Non-pigmented ciliary epithelial cell (primary cell): ENCODE measurements around a stretch of chr5.

GRCh38 chr5:32537330-32537972 is 47.9 kb upstream of the SUB1 start:
- RRBS: no CpG with 5 or more reads among the region's 6 CpGs

- RRBS: no CpG with 5 or more reads among the region's 9 CpGs
Observed at GRCh38 chr5:32603968-32605037, 18.9 kb downstream of the SUB1 start.

- RRBS: no CpG with 5 or more reads among the region's 10 CpGs
Observed at GRCh38 chr5:33441505-33441951, 763 bp downstream of the TARS1 start.

DNA sequence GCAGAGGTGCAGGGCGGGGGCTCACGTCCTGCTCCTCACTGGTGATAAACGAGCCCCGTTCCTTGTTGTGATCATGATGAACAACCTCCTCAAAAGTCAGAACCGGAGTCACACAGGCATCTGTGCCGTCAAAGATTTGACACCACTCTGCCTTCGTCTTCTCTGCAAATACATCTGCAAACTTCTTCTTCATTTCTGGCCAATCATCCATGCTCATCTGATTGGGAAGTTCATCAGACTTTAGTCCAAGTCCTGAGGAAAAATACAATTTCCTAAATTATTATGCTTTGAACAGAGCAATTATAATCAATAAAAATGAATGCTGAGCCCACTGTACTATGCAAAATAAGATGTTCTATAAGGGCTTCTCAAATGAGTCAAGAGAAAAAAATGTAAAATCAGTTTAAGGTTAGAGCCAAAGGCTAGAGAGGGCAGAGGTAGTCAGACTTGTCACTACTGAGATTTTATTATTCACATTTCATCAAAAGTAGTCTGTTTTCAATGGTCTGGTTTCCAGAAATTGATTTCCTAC is 4.8 kb upstream of the SLC45A2 start:
- RRBS: no CpG with 5 or more reads among the region's 7 CpGs

DNA sequence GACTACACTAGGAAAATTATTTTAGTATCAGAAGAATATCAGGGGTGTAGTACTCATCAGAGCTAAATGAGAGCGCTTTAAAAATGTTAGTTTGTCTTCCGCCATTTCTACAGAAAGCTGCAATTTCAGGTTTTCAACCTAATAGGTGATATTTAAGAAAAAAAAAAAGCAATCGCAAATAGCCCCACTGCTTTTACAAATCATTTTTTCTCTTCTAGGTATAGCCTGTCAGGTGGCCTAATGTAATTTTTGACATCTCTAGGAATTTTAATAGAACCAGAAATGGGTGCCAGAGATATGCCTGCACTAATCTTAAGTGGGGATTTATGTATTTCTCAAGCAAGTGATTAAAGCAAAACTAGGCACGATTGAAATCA is 746 bp upstream of the AMACR start:
- RRBS: no CpG with 5 or more reads among the region's 4 CpGs

GRCh38 chr5:34165230-34165745 is 122.3 kb upstream of the C1QTNF3 start:
- RRBS: no CpG with 5 or more reads among the region's 5 CpGs

DNA sequence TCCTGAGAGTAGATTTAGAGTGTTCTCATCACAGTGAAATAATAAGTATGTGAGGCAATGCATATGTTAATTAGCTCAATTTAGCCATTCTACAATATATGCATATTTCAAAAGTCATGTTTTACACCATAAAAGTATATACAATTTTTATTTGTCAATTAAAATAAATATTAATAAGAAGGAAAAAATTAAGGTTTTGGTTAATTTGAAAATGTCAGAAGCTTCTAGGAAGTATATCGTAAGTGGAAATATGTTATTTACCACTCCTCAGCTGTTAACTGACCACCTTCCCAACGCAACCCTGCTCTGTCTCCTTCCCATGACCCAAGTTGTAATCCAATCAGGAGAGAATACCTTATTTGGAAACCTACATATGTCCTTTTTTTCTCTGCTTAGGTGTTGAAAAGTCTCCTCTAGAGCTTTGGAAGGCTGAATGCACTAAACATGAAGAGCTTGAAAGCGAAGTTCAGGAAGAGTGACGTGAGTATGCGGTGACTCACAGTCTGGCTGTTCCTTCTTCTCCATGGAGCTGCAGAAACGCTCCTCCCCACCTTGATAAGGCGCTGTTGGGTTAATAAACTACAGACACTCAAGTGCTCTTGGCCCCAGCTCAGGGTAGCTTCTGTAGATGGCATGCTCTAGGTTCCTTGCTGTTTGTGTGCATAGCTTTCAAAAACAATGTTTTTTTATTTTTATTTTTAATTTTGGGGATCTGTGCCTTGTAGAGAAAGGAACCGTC is 30.5 kb downstream of the RAI14 start:
- RRBS: no CpG with 5 or more reads among the region's 8 CpGs

GRCh38 chr5:34866729-34867619 is 28.0 kb downstream of the TTC23L start:
- RRBS: no CpG with 5 or more reads among the region's 6 CpGs

- RRBS: no CpG with 5 or more reads among the region's 5 CpGs
Observed at GRCh38 chr5:34911287-34911972, 3.9 kb downstream of the RAD1 start.

DNA sequence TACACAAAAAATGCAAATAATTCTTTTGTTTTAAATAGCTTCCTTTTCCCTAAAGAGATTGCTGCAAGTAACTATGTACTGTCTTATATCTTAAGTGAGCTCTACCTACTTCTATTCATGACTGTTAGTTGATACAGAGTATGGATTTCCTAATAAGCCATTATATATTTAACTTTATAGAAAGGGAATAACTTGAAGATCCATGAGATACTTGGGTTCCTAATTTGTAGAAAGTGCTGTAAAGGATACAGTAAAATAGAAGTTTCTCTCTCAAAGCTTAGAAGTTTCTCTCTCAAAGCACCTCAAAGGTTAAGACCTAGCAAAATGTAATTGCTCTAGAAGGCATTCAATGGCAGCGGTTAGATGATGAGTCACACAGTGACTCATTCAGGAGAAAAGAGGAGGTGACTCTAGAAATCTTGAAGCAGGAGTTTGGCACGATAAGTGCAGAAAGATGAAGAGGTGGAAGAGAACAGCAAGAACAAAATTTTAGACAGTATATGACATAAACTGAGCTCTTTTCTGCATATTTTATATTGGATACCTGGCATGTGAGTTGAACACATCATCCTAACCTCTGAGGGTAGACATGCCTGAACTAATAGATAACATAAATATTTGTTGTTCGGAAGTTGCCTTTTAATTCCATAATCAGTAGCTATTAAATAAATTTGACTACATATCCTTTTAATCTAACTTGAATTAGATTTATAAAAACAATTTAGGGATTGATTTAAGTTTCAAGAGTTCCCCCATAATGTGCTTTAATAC is 5.4 kb upstream of the DNAJC21 start:
- RRBS: no CpG with 5 or more reads among the region's 3 CpGs

GRCh38 chr5:35197997-35198504 is 32.2 kb downstream of the PRLR start:
- RRBS: no CpG with 5 or more reads among the region's 6 CpGs

DNA sequence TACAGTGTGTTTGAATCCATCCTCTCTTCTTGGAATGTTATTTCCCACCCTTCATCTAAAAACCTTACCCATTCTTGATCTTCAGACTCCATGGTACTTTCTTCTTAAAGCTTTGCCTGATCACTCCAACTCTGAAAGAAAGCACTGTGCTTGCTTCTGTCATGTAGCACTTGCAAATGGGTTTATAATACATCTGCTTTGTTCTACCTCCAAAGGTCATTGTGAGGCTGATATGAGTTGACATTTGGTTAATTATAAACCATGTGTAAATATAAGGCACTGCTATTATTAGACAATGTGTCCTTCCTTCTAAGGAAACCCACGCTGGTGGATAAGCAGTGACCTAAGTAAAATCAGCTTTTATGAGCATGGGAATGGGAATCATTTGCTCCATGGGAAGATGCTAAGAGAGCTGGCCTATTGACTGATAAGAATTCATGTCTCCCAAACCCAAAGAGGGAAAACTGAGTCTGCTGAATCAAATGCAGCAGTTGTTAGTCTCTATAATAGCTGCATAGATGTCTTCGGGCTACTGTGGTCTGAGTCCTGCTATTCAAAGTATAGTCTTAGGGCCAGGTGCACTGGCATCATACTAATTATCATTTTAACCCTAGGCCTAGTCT is 7.6 kb upstream of the PRLR start:
- RRBS: no CpG with 5 or more reads among the region's 2 CpGs

GRCh38 chr5:35247252-35248128 is 17.2 kb upstream of the PRLR start:
- RRBS: no CpG with 5 or more reads among the region's 11 CpGs

- RRBS: no CpG with 5 or more reads among the region's 12 CpGs
Observed at GRCh38 chr5:35404849-35405419, 174.6 kb upstream of the PRLR start.

- RRBS: no CpG with 5 or more reads among the region's 1 CpG
Observed at GRCh38 chr5:35672933-35673554, 55.4 kb downstream of the SPEF2 start.

DNA sequence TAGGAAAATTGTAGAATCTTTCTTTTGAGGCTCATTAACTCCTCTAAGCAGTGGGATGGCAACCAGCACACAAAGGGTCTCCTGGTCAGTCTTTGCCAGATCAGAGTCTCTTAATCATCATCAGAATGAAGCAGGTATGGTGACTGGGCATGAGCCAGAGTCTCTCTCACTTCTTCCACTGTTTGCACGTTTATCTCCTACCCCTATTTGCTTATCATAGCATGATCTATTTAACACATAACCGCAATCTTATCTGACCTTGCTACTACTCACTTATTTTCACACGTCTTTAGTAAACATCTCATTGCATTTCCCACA is 39.9 kb upstream of the IL7R start:
- RRBS: no CpG with 5 or more reads among the region's 3 CpGs

- RRBS: no CpG with 5 or more reads among the region's 5 CpGs
Observed at GRCh38 chr5:35853349-35853970, 3.2 kb upstream of the IL7R start.

DNA sequence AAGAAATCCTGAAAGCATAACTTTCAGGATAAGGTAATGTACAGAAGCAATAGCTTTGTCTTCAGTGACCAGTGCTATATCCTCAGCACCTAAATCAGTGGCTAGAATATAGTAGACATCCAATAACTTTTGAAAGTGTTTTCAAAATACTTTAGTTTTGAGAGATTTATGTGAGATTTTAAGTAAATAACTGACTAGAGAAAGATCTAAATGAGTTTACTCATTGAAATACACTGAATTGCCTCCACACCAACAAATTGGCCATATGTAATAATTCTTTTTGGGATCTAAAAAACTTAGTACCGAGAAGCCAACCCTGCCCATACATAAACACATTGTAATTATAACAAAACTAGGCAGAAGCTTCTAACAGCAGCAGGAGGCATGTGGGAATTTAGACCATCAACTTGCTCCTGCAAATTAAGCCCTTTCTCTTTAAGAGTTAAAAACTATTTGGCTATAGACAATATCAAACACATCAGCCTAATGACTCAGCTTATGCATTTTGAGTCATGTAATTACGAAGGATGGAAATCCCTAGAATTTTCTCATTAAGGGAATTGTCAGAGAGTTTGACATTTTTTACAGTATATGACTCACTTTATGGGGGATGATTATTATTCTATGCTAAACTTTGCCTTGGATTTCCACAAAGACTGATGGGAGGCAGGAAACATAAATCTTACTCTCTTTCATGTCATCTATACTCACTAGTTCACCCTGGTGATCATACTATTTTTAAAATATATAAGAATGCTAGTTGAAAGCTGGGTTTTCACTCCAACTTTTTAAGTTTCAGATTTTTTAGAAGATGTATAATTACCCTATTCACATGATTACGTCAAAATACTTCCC is 976 bp downstream of the IL7R start:
- RRBS: no CpG with 5 or more reads among the region's 3 CpGs

DNA sequence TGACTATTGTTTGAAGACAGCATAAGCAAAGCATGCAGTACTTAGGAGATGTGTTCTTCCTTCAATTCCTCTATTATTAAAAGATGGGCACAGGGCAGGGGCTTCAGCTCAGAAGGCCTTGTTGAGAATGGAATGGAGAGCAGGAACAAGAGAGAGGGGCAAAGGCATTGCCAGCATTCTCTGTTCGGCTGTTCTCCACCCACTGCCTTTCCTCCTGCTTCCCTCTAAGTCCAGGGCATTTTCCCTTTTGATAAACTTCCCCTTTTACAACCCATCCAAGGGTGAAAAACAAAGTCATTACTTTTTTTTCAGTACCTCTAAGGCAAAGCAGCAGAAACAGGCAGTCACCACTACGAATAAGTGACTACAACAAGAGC is 12.9 kb downstream of the IL7R start:
- RRBS: no CpG with 5 or more reads among the region's 2 CpGs